Liver (tissue), 9 donors: ENCODE measurements around the gene KLHL25.

DNA sequence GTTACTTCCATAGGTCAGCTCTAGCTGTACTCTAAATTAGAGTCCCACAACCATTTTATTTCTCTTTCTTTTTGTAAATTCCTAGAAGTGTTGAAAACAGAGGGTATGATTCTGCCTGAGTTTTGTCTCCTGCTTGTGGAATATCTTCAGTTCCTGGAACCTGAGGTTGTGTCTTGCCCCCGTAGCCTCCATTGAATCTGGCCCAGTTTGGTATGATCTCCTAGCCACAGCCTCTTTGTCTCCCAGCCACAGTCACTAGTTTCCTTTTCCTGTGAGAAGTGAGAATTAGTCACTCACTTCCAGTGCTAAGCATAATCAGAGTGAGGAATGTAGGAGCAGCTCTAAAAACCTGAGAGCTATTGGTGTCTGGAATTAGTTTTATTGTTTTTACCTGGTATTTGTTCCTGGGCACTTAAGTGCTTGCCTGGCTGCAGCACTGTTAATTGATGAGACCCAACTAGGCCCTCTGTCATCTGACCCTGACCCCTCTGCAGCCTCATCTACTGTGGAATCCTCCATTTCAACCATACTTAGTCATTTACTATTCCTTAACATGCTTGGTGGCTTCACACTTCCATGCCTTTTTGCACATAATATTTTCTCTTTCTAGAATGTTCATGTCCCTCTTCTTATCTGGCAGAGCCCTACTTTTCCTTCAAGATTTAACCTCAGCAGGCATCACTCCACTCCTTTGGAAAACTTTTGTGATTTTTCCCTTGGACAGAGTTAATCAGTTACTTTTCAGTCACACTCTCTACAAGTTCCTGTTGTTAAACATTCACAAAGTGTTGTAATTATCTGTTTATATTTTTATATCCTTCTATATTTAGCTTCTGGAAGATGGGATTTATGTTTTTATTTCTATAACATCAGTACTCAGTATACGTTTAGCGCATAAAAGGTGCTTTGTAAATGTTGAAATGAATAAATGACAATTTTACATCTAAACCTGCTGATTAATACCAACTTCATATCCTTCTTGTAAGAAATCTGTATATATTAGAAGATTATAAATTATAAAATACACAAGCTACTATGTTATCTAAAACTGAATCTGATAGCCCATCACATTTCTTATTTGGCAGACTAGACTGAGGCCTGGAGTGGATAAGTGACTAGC, 48.8 kb downstream of the PDE8A start:
- PRO-cap, 5 experiments: no peak in any of the 5 experiments
- RAMPAGE, long total RNA, 2 experiments: no peak in any of the 2 experiments
- RRBS: no CpG with 5 or more reads among the region's 3 CpGs

DNA sequence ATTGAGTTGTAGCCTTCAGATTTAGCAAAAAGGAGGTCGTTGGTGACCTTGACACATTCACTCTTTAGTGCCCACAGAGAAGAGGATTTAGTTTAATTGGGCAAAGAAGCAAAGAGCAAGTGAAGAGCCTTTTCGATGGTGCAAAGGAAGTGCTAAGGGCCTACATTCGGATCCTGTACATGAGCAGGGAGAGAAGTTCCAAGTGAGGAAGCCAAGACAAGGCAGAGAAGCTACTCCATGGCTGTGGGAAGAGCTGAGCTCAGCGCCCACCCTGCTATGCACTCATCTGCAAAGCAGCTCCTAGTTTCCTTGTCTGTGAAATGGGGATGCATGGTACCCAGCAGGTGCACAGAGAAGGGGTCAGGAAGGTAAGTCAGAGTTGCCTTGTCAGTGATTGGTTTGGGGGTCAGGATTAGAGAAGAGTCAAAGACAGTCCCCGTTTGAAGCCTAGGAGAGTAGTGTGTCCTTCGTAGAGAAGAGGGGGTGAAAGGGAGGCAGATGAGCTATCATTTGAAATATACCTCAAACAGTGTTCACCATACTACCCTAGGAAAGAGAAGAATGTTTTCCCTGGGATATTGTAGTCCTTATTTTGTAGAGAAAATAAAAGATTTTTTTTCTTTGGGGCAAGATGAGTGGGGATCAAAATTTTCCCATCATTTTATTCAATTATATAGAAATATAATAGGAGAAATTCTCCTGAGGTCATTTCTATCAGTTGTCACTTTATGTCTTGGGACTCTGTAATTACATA, 126.6 kb downstream of the PDE8A start:
- PRO-cap, 5 experiments: no peak in any of the 5 experiments
- RAMPAGE, long total RNA, 2 experiments: no peak in any of the 2 experiments
- RRBS: no CpG with 5 or more reads among the region's 6 CpGs

GRCh38 chr15:85114277-85115144, 132.9 kb downstream of the PDE8A start:
- PRO-cap, 5 experiments: no peak in any of the 5 experiments
- RAMPAGE, long total RNA, 2 experiments: no peak in any of the 2 experiments
- RRBS: no CpG with 5 or more reads among the region's 6 CpGs

DNA sequence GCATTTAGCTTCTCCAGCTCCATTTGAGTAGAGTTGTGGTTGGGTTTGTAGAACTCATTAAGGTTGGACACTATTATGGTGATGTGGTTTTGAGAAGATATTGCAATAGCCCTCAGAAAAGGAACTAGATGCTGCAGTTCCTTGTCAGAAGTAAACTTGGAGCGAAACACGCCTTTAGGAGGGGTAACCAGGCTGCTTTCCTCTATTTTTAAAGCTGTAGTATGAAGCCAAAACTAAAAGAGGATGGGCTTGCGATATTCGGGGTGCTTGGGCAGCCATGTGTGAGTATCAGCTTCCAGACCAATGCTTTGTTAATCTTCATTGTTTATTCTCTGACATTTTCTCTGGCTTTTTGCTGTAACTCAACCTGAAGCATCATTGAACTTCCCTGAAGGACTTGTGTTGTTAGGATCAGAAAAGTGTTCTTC, 174.8 kb downstream of the AKAP13 start:
- PRO-cap, 5 experiments: peak in 1 of 5 experiments; most common plus-strand start position 236 of the sequence (in 1)
- RAMPAGE, long total RNA, 2 experiments: start-site peak on the plus strand in 1 of 2 experiments, centred at position 229 of the sequence, 13 to 30 reads per replicate
- RRBS: no CpG with 5 or more reads among the region's 4 CpGs

DNA sequence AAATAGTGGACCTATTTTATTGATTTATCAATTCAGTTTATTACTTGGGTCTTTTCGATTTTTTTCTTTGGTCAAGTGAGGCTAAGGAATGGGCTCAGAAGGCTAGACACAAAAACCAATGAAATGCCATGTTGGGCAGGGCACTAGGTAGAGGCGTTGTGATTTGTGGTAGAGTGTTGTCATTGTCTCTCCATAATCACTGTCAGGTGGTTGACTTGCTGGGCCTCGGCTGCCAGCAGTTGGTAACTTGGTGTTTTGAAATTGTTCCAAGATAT, 173.7 kb downstream of the KLHL25 start:
- PRO-cap, 5 experiments: no peak in any of the 5 experiments
- RAMPAGE, long total RNA, 2 experiments: no peak in any of the 2 experiments
- RRBS: no CpG with 5 or more reads among the region's 3 CpGs

GRCh38 chr15:85703994-85704641, 90.6 kb downstream of the KLHL25 start:
- PRO-cap, 5 experiments: no peak in any of the 5 experiments
- RAMPAGE, long total RNA, 2 experiments: no peak in any of the 2 experiments
- RRBS: no CpG with 5 or more reads among the region's 5 CpGs

- PRO-cap, 5 experiments: no peak in any of the 5 experiments
- RAMPAGE, long total RNA, 2 experiments: no peak in any of the 2 experiments
- RRBS: no CpG with 5 or more reads among the region's 5 CpGs
Observed at GRCh38 chr15:85717700-85718366, 76.9 kb downstream of the KLHL25 start.

- PRO-cap, 5 experiments: peak in 2 of 5 experiments; most common plus-strand start chr15:85722973 (in 2); most common minus-strand start chr15:85722526 (in 1)
- RAMPAGE, long total RNA, 2 experiments: no peak in any of the 2 experiments
- RRBS: no CpG with 5 or more reads among the region's 4 CpGs
Observed at GRCh38 chr15:85722436-85723451, 72.0 kb downstream of the KLHL25 start.

DNA sequence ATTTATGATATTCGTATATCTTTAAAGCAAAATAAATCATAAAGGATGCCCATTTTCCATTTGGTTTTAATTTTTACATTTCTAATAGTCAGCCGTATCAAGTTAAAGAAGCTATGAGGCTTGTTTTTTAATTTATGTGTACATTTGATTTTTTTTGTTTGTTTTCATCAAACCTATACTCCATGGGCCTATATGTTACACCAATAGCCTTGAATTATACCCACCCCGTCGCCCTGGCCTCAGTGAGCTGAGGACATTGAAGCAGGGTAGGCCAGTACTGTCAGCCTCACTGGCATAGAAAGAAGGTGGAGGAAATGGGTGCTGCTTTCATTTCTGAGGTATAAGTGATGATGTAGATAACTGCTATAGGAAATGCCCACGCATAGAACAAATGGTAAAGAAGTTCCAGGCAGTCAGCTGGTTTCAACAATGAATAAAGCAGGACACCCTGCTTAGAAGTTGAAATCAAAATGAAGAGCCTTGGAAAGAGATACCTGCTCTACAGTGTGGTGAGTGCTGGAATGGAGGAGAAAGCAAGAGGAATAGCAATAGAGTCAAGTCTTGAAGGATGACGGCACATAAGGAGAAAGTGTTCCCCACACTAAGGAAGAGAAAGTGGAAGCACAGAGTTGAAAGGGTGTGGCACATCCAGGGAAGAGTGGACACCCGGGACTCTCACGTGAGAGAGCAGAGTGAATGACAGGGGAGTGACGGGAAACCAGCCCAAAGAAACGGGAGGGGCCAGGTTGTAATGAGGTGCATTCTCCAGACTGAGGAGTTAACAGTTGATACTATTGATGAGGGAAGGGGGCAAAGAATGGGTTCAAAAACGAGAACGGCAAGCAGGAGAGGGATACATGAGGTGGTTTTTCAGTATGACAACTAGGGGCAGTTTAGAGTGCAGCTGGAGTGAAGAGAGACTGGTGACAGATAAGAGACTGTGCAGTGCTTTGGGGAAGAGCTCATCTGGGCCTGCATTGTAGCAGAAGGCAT, 70.6 kb downstream of the KLHL25 start:
- PRO-cap, 5 experiments: no peak in any of the 5 experiments
- RAMPAGE, long total RNA, 2 experiments: no peak in any of the 2 experiments
- RRBS: no CpG with 5 or more reads among the region's 12 CpGs

DNA sequence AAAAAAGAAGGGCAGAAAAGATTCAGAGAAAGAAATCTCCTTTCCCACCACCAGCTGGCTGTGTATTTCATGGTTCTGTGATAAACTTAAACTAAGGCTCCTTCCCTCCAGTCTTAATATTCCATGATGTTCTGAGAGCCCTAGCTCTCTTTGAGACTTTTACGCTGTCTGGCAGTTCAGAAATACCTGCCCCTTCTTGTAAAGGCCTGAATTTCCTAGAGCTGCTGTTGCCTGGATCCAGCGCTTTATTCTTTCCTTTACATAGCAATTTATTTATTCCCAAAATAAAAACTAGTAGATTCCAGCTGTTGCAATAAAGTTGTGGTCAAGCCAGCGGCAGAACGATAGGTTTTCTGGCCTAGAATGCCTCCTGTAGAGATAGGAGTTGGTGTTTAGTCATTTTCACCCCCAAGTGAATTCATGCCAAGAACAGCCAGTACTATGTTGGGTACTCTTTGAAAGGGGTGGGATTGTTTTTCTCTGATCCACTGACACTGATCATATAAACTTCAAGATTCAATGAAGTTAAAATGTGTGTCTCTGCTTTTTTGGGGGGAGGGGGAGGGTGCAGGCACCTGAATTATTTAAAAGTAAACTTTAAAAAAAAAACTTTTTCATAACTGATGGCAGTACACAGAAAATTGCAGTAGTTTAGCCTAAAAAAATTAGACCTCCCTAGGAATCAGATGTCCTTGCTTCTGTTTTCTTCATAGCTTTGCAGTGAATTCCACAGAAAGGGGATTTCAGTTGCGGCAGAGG, 69.7 kb downstream of the KLHL25 start:
- PRO-cap, 5 experiments: peak in 2 of 5 experiments; most common plus-strand start position 411 of the sequence (in 1); most common minus-strand start position 247 of the sequence (in 1)
- RAMPAGE, long total RNA, 2 experiments: no peak in any of the 2 experiments
- RRBS: no CpG with 5 or more reads among the region's 5 CpGs

- PRO-cap, 5 experiments: no peak in any of the 5 experiments
- RAMPAGE, long total RNA, 2 experiments: no peak in any of the 2 experiments
- RRBS: no CpG with 5 or more reads among the region's 15 CpGs
Observed at GRCh38 chr15:85743456-85744271, 51.1 kb downstream of the KLHL25 start.

DNA sequence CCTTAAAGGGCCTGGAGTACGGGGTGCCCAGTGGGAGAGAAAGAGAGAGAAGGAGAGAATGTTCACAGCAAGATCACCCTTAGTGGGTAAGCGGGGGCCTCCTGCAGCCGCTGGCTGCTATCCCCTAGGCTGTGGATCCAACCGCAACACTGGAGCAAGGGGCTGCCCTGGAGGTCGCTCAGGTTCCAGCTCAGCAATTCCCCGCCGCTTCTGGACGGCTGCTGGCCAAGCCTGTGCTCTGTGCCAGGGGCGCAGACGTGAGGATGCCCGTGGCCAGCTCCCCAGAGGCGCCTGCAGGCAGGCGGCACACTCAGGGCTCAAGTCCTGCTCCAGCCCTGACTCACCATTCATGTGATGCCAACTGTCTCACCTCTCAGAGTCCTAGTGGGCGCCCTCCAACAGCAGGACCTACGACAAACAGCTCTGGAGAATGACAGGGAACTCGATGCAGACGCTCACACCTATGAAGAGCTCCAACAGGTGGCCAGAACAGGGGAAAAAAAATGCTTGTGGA, 31.6 kb downstream of the KLHL25 start:
- PRO-cap, 5 experiments: peak in 1 of 5 experiments; most common plus-strand start position 426 of the sequence (in 1)
- RAMPAGE, long total RNA, 2 experiments: no peak in any of the 2 experiments
- RRBS: no CpG with 5 or more reads among the region's 17 CpGs

- PRO-cap, 5 experiments: peak in 4 of 5 experiments; most common plus-strand start chr15:85772999 (in 2); most common minus-strand start chr15:85772775 (in 2)
- RAMPAGE, long total RNA, 2 experiments: start-site peak on the plus strand in 1 of 2 experiments, at chr15:85772967-85773013 at its widest, 12 reads per replicate
- RRBS: no CpG with 5 or more reads among the region's 13 CpGs
Observed at GRCh38 chr15:85772501-85773297, 22.0 kb downstream of the KLHL25 start.

GRCh38 chr15:85793926-85794976, at the start of gene KLHL25:
KLHL25 (minus strand) TSS chr15:85794925.
- PRO-cap, 5 experiments: peak in 5 of 5 experiments; most common plus-strand start chr15:85794218 (in 5); most common minus-strand start chr15:85794888 (in 5)
- RAMPAGE, long total RNA, 2 experiments: no peak in any of the 2 experiments
- RRBS: 2% methylated on average over 42 of the region's 96 CpGs

DNA sequence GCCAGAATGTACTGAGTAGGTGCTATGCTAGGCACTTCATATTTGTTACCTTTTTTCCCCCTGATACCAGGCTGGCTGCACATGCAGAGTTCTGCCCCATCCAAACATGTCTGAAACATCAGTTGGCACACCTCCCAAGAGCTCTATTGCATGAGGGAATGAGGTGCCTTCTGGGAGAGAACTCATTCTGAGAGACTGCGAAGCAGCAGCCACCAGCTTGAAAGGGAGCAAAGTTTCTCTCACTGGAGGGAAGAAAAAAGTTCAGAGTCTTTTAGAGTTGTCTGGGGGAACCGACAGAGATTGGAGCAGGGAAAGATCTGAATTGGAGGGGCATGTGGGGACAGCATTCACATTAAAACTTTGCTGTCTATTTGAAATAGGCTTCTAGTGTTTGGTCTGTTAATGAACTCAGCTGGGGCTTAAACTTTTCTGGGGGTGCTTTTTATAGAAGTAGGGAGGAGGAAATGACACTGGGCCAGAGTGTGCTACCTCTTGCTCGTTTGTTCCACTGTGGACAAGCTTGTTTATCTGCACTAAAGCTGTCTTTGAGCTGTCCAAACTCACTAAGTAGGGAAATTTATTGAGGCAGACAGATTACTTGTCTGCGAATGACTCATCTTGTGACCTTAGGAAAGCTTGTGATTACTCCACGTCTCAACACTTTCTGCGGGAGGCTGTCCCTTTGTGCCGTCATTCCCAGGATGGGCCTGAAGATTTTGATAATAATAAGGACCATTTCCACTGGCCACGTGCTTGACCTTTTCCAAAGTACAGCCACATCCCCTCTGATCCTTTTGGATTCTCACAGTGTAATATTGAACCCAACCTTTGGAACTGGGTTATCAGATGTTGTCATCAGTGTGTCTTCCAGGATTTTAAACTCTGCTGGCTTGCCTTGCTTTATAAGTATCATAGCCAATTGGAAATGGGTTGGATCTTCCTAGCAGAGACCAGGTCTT, 84.4 kb downstream of the AGBL1 start:
- PRO-cap, 5 experiments: no peak in any of the 5 experiments
- RAMPAGE, long total RNA, 2 experiments: no peak in any of the 2 experiments
- RRBS: no CpG with 5 or more reads among the region's 8 CpGs

GRCh38 chr15:86769005-86769378, 689.3 kb downstream of the AGBL1 start:
- PRO-cap, 5 experiments: no peak in any of the 5 experiments
- RAMPAGE, long total RNA, 2 experiments: no peak in any of the 2 experiments
- RRBS: no CpG with 5 or more reads among the region's 1 CpG

DNA sequence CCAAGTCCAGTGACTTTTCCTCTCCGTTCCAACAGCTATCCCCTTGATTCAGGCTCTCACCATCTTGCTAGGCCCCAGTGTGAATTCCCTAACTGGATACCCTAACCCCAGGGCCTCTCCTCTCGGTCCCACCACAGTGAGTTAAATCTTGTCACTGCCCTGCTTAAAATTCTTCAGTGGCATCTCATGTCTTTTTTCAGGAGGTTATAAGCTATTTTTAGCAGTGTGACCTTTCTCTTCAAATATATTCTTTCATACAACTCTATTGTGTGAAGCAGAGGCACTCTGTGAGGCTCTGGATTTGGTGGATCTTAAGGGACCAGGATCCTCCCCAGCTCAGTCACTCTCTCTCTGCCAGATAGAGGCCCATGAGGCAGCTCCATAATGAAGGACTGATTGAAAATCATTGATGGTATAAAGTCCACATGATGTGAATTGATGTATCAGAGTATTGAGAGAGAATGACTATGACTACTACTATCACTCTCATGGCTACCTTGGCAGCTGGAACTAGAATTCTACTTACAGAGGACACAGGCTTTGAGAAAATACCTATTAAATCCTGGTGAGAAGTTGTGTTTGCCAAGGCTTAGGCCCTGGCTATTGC, 760.4 kb downstream of the NTRK3 start:
- PRO-cap, 5 experiments: no peak in any of the 5 experiments
- RAMPAGE, long total RNA, 2 experiments: no peak in any of the 2 experiments
- RRBS: no CpG with 5 or more reads among the region's 2 CpGs

GRCh38 chr15:88255594-88255907, 988 bp downstream of the NTRK3 start:
- PRO-cap, 5 experiments: no peak in any of the 5 experiments
- RAMPAGE, long total RNA, 2 experiments: no peak in any of the 2 experiments
- RRBS: 2% methylated on average over 4 of the region's 39 CpGs

DNA sequence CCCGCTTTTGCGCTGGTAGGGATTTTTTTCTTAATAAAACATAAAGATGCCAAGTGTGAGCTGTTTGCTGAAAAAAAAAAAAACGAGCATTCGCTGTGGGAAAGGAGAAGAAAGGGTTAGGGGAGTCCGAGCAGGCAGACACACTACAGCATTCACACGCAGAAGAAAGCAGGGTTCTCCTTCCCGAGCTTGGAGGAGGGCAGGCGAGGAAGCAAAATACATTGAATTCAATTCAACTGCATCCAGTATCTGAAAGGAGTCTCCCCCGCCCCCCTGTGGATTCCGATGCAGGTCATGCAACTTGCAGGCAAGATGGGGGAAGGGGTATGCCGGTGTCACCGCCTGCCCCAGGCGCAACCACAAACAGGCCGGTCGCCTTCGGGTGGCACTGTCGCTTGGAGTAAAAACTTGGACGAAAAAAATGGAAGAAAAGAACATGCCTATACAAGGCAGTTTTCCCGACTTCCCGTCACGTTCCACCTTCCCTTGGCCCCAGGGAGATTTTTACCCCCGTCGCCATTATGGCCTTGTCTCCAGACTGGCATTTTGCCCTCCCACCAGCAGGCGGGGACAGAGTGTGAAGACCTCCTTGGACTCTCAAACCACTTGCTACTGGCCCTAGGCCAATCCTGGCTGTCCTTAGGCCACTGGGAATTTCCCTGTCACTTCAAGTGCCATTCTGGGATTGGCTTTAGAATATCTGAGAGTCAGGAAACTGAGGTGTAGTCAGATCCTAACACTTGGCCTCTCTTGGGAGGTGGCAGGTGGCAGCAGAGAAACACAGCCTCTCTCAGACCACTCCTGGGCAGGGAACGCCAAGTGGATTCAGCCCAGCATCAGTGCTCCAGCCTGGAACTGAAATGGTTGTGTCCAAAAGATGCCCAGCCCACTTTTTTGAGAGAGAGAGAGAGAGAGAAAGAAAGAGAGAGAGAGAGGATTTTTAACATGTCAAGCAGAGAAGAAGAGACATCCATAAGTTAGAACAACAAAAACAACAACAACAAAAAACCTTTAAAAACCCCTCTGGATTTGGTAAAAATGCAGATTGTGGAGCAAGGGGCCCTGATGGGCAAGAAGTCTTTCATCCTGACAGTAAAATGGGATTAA, 1.7 kb upstream of the NTRK3 start:
- PRO-cap, 5 experiments: no peak in any of the 5 experiments
- RAMPAGE, long total RNA, 2 experiments: no peak in any of the 2 experiments
- RRBS: no CpG with 5 or more reads among the region's 25 CpGs

- PRO-cap, 5 experiments: no peak in any of the 5 experiments
- RAMPAGE, long total RNA, 2 experiments: no peak in any of the 2 experiments
- RRBS: no CpG with 5 or more reads among the region's 13 CpGs
Observed at GRCh38 chr15:88542111-88542879, 4.2 kb downstream of the DET1 start.